ENCODE results near the genes UFM1 and STOML3.

DNA sequence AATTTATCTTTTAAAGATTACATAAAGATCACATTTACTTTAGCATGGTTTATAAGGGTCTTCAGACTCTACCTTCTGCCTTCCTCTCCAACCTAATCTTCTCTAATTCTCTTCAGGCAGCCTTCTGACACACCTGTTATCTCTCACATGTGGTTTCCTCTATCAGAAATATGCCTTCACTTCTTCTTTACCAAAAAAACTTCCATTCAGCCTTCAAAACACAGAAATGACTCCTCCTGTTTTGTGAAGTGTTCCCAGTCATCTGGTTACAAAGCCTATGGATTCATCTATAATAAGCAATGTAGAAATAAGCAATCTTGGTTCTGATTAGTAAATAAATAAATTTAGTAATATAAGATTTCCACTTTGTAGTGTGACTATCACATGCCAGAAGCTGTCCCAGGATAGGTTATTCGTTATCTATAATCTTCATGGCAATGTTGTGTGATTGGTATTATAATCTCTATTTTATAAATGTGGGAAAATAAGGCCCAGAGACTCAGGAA, 30.6 kb upstream of the STARD13 start:
- RRBS, result no CpG with 5 or more reads among the region's 1 CpG

DNA sequence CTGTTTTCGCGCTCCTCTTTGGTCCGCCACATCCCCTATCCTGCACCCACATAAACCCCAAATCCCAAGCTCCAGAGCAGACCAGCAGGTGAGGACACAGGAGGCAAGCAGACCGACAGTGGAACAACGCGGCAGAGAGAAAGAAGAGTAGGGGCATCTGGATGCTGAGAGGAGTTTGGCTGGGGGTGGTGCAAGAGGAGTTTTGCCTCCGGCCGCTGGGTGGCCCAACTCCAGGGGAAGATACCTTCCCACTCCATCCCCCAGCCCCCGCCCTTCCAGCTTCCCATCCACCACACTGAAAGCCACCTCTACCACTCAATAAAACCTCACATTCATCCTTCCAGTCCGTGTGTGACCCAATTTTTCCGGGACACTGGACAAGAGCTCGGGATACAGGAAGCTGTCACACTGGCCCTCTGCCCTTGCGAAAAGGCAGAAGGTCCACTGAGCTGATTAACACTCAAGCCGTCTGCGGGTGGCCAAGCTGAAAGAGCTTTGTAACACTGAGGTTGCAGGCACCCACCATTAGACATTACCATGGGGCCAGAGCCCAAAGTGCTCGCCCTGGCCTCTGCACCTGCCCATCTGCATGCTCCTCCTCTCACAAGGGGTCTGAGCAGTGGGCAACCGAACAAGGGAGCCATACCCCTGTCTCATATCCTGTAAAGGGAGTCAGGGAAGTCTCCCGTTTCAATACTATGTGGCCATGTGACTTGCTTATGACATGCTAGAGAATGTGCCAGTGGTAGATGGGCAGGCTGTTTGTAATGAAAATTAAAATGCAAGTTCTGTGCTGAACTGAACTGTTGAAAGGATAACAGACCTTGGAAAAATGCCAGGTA, 205.0 kb upstream of the STARD13 start:
- RRBS, result no CpG with 5 or more reads among the region's 18 CpGs

GRCh38 chr13:33832710-33833446, 14.9 kb downstream of the RFC3 start:
- RRBS, result no CpG with 5 or more reads among the region's 6 CpGs

GRCh38 chr13:34161852-34163076, 344.3 kb downstream of the RFC3 start:
- RRBS, result no CpG with 5 or more reads among the region's 10 CpGs

- RRBS, result 53% methylated on average over 4 of the region's 8 CpGs
Observed at GRCh38 chr13:34335612-34336123, 517.7 kb downstream of the RFC3 start.

- RRBS, result no CpG with 5 or more reads among the region's 4 CpGs
Observed at GRCh38 chr13:35349469-35350084, 126.9 kb downstream of the MAB21L1 start.

DNA sequence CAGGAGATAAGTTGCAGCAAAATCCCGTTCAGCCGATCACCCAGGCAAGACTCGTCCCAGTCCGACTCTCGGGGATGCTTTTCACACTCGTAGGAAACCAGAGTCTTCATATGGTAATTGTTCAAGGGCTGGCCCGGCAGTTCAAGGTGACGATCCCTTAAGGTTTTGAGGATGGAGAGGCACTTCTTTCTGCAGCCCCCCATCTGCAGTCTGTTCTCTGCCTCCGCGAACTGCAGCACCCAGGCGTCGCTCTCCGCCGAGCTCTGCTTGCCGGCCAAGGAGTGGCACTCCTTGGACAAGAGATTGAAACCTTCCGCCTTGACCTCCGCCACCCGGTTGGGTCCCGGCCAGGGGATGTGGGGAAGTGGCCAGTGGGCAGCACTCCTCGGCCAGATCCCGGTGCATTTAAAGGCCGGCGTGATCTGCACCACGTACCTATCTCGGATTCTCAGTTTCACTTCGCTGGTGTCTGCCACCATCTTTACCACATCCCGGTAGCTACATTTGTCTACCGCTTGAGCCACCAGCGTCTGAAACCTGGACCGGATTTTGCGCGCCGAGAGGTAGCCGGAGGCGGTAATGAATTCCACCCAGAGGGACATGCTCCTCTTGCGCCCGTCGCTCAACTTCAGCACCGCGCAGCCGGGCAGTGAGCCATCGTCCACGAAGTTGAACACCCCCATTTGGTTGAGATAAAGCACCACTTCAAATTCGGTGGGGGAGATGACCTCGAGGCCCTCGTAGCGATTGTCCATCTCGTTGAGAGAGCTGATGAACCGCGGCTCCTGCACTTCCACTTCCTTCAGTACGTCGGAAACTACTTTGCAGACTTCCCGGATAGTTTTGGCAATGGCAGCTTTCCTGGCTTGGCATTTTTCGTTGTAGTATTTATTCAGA, 1.0 kb downstream of the MAB21L1 start:
- RRBS, result 23% methylated on average over 25 of the region's 54 CpGs

- RRBS, result no CpG with 5 or more reads among the region's 13 CpGs
Observed at GRCh38 chr13:35479104-35479595, 2.7 kb upstream of the MAB21L1 start.

GRCh38 chr13:36431285-36432051, 827 bp upstream of the CCNA1 start:
- RRBS, result 2% methylated on average over 32 of the region's 79 CpGs

- RRBS, result no CpG with 5 or more reads among the region's 22 CpGs
Observed at GRCh38 chr13:36919102-36919554, 910 bp downstream of the SMAD9 start.

GRCh38 chr13:36920584-36921627, 868 bp upstream of the SMAD9 start:
- RRBS, result no CpG with 5 or more reads among the region's 22 CpGs

GRCh38 chr13:37681526-37682133, 83.1 kb upstream of the POSTN start:
- RRBS, result no CpG with 5 or more reads among the region's 6 CpGs

GRCh38 chr13:37934360-37934842, 64.8 kb upstream of the TRPC4 start:
- RRBS, result no CpG with 5 or more reads among the region's 17 CpGs

GRCh38 chr13:38349276-38349677, 374 bp upstream of the UFM1 start:
- RRBS, result no CpG with 5 or more reads among the region's 18 CpGs

DNA sequence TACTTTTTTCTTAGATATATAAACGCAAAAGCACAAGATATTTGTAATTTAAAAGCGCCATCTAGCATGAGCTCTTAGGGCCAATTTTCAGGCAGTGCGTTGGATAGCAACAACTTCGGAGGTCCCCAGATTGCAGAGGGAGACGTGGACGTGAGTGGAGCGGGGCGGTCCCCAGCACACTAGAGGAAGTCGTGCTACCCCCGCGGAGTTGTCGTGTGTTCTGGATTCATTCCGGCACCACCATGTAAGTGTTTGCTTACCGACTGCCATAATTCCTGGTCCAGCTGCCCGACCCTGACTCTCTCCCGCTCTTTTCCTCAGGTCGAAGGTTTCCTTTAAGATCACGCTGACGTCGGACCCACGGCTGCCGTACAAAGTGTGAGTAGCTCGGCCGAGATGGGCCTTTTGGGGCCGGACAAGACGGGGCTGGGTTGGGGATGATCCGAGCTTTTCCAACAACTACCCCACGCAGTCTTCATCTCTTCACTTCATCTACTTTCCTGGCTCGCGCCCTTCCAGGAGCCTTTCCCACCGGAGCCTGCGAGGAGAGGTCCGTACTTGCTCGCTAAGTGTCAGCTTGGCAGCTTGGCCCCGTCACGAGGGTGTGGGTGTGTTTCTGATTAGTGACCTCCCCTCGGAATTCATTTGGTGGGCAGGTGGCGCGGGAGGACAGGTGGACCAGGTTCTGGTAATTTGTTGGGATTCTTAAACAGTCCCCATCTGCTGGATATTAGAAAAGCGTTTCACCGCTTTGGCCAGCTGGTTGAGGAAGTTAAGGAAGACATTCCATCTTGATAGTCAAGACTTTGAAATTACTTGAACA, at the start of gene UFM1:
TSS of gene UFM1 (plus strand) at position 174 of the 823 bp plus-strand sequence.
- RRBS, result no CpG with 5 or more reads among the region's 41 CpGs

- RRBS, result no CpG with 5 or more reads among the region's 17 CpGs
Observed at GRCh38 chr13:38363465-38364071, 13.9 kb downstream of the UFM1 start.

GRCh38 chr13:38686203-38686602, 674 bp upstream of the FREM2 start:
- RRBS, result no CpG with 5 or more reads among the region's 14 CpGs

DNA sequence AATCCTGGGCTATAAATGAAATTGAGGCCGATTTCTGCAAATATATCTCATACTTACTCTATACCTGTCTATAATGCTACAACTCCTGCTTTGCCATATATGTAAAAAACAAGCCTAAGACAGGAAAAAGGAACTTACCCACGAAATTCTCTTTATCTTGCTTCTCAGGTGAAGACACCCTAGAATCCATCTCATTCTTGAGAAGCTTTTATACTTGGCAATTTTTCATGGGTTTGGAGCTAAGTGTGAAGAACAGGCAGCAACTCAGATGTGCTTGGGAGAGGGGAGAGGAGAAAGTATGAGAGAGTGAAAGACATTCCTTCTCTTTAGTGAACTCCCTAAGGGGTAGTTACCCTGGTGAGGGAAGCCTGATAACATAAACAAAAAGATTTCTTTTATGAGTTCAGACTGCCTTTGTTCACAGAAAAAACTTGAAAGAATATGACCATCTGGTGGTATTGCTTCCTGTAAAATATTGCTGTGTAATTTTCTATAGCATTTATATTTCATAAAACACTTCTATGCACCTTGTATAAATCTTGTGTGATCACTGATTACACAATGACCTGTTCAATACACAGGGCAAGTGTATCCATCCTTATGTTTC, at the start of gene STOML3:
TSS of gene STOML3 (minus strand) at position 300 of the 607 bp plus-strand sequence.
- RRBS, result no CpG with 5 or more reads among the region's 2 CpGs

DNA sequence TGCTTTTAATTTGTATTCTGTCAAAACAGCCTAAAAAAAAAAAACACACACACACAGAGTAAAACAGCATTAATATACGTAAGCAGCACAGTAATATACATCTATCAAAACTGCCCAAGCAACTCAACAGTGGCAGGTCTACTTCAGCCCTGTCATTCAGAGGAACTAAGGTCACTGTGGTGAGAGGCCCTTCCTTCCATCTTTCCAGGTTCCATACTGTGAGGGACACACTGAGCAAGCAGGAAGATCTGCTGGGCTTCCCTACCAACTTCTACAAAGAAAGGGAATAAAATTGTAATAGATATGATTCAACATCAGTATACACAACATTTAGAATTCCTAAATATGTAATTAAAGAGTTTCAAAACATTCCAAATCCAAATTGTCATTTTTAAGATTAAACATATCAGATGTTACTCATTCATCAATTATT, 3.7 kb downstream of the PROSER1 start:
- RRBS, result no CpG with 5 or more reads among the region's 1 CpG

GRCh38 chr13:39395310-39395984, 207.5 kb downstream of the LHFPL6 start:
- RRBS, result no CpG with 5 or more reads among the region's 9 CpGs